BE2C (cell line): ENCODE data around the genes MRPS7, UNC13D, WBP2 and CDK3.

DNA sequence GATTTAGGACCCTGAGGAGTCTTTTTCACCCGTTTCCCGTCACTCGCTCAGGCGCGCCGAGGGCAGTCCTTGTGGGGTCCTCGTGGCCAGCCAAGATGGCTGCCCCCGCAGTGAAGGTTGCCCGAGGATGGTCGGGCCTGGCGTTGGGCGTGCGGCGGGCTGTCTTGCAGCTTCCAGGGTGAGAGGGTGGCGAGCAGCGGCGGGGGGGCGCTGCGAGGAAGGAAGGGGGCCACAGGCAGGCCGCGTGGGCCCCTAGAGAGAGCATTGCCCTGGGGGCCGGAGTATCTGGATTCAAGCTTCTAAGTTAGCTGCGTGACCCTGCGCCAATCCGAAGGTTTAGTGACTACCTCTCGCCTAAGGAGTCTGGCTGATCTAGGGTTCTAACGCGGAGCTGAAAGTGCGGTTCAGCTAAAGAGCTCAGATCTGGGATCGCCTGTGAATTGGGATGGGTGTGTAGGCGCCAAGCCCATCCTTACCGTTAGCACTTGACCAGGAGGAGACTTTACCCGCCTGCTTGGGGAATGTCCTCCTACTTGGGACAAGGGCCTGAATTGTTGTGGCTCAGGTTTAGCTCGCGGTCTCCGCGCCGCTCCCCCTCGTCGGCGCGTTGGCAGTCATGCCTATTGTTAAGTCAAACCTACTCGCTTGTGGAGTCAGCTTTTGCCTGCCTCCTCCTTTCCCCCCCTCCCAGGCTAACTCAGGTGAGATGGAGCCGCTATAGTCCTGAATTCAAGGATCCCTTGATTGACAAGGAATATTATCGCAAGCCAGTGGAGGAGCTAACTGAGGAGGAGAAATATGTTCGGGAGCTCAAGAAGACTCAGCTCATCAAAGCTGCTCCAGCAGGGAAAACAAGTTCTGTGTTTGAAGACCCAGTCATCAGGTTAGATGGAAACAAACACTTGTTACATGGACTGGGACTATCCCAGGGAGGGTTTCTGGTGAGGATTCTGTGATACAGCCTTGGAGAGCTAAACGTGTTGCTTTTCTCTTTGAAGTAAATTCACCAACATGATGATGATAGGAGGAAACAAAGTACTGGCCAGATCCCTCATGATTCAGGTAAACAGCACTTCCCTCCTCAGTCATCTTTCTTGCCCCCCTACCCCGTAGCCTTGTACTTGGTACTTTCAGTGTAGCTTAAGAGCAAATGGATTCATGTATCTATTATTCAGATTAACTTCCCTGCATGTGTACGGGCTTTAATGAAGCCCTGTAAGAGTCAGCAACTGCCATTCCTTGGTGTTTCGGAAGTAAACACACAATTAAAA, at the start of gene MRPS7:
MRPS7 (plus strand) TSS at position 74 of the 1,271 bp plus-strand sequence.
- RRBS: no CpG with 5 or more reads among the region's 50 CpGs

DNA sequence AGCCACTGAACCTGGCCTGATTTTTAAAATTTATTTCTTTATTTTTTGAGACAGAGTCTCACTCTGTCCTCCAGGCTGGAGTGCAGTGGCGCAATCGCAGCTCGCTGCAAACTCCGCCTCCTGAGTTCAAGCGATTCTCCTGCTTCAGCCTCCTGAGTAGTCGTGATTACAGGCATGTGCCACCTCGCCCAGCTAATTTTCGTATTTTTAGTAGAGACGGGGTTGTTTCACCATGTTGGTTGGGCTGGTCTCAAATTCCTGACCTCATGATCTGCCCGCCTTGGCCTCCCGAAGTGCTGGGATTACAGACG, 3.5 kb upstream of the SLC25A19 start:
- RRBS: no CpG with 5 or more reads among the region's 12 CpGs

GRCh38 chr17:75300953-75301983, 12.0 kb upstream of the SLC25A19 start:
- RRBS: no CpG with 5 or more reads among the region's 29 CpGs

- RRBS: no CpG with 5 or more reads among the region's 14 CpGs
Measured at GRCh38 chr17:75313588-75314318, 24.5 kb upstream of the SLC25A19 start.

DNA sequence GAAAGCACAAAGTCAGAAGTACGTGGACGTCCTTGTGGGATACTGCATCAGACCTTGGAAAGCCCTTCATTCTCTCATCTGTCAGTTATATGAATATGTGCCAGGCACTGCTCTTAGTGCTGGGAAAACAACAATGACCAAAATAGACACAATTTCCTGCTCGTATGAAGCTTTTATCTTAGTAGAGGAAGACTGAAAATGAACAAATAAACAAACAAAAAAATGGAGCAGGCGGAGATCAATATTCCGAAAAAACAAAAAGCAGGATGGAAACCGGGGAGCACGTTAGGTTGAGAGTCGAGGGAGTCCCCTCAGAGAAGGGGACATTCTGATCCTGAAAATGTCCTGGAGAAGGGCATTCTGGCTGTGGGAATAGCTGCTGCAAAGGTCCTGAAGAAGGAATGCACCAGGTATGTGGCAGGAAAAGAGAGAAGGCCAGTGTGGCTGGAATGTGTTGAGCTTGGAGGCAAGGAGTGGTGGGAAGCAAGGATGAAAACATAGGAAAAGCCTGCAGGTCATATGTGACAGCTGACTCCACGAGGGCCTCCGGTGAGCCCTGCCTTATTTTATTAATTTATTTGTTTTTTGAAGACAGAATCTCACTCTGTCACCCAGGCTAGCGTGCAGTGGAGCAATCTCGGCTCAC, 15.5 kb upstream of the TMEM94 start:
- RRBS: no CpG with 5 or more reads among the region's 12 CpGs

- RRBS: no CpG with 5 or more reads among the region's 12 CpGs
Measured at GRCh38 chr17:75476236-75477036, 20.0 kb downstream of the TMEM94 start.

DNA sequence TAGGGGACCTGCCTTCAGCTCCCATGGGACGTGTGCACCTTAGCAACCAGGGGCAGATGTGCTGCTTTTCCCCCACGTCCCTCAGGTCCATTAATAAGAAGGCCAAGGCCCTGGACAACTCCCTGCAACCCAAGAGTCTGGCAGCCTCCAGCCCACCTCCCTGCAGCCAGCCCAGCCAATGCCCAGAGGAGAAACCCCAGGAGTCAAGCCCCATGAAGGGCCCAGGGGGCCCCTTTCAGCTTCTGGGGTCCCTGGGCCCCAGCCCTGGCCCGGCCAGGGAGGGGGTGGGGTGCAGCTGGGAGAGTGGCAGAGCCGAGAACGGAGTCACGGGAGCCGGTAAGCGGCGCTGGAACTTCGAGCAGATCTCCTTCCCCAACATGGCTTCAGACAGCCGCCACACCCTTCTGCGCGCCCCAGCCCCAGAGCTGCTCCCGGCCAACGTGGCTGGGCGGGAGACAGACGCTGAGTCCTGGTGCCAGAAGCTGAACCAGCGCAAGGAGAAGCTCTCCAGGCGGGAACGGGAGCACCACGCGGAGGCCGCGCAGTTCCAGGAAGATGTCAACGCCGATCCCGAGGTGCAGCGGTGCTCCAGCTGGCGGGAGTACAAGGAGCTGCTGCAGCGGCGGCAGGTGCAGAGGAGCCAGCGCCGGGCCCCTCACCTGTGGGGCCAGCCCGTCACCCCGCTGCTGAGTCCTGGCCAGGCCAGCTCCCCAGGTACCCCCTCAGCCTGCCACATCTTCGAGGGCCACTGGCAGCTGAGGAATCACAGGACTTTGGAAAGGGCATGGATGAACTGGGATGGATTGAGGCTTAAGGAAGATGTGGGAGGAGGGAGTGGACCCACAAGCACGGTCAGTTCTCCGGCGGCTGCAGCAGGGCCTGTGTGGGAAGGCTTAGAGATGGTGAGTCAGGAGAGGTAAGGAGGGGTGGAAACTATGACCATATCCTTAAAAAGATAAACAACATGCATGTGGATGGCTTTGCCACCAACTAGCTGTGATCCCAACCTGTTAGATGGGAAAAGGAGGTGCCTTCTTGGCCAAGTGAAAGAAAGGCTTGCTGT, 3.5 kb upstream of the LLGL2 start:
- RRBS: 86% methylated on average over 11 of the region's 39 CpGs

GRCh38 chr17:75556981-75557484, 30.6 kb upstream of the MYO15B start:
- RRBS: 37% methylated on average over 2 of the region's 7 CpGs

- RRBS: no CpG with 5 or more reads among the region's 10 CpGs
Measured at GRCh38 chr17:75557485-75557933, 30.1 kb upstream of the MYO15B start.

- RRBS: no CpG with 5 or more reads among the region's 22 CpGs
Measured at GRCh38 chr17:75693365-75694454, 26.6 kb downstream of the SAP30BP start.

DNA sequence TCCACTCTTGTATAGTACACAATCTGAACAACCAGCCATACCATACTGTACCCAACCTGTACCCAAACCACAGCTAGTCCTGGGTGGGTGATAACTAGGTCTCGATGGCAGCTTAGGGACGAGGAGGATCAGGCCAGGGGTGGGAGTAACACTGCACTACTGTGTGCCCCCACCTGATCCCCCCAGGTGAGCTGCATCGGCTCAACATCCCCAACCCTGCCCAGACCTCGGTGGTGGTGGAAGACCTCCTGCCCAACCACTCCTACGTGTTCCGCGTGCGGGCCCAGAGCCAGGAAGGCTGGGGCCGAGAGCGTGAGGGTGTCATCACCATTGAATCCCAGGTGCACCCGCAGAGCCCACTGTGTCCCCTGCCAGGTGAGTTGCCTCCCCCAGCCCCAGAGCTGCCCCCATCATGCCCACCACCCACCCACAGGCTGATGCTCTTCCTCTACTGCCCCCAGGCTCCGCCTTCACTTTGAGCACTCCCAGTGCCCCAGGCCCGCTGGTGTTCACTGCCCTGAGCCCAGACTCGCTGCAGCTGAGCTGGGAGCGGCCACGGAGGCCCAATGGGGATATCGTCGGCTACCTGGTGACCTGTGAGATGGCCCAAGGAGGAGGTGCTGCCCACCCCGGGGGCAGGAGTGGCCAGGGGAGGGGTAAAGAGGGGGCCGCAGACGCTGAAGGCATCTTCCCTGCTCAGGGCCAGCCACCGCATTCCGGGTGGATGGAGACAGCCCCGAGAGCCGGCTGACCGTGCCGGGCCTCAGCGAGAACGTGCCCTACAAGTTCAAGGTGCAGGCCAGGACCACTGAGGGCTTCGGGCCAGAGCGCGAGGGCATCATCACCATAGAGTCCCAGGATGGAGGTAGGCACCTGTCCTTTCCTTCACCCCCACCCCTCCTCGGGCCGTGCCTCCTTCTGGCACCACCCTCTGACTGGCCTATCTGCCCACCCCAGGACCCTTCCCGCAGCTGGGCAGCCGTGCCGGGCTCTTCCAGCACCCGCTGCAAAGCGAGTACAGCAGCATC, 8.4 kb downstream of the GALK1 start:
- RRBS: 83% methylated on average over 6 of the region's 39 CpGs

DNA sequence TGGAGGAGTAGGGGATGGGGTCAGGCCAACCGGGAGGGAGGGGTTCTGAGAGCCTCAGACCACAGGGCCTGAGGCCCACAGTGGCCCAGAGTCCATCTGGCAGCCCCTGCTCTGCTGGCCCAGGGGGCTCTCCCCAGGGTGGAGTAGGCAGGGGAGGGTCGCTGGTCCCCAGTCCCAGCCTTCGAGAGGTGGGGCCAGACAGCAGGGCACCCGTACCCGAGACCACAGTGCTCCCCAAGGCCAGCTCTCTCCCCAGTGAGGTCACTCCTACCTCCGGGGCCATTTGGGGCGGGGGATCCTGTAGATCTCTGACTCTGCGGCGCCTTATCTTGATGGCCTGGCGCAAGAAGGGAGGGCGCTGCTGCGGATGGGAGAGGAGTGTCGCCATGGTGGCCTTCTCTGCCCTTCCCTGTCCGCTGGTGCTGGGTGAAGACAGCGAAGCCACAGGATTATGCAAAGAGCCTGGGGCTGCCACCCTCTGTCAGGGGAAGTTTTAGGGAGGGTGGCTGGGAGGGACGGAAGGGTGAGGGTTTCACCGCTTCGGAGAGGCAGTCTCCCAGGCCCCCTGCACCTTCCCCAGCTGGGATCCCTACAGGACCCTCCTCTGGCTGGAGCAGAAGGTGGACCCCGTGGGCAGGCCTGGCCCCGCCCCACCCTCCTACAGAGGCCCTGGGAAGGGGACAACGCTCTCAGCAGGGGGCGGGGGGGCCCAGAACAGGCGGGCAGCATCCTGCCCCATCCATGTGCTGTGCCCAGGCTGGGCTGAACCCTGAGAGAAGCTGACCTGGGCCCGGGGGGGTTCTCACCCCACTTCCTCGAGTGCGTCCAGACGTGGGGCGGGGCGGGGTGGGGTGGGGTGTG, at the start of gene UNC13D:
UNC13D (minus strand) TSS at position 455 of the 861 bp plus-strand sequence.
- RRBS: no CpG with 5 or more reads among the region's 29 CpGs

DNA sequence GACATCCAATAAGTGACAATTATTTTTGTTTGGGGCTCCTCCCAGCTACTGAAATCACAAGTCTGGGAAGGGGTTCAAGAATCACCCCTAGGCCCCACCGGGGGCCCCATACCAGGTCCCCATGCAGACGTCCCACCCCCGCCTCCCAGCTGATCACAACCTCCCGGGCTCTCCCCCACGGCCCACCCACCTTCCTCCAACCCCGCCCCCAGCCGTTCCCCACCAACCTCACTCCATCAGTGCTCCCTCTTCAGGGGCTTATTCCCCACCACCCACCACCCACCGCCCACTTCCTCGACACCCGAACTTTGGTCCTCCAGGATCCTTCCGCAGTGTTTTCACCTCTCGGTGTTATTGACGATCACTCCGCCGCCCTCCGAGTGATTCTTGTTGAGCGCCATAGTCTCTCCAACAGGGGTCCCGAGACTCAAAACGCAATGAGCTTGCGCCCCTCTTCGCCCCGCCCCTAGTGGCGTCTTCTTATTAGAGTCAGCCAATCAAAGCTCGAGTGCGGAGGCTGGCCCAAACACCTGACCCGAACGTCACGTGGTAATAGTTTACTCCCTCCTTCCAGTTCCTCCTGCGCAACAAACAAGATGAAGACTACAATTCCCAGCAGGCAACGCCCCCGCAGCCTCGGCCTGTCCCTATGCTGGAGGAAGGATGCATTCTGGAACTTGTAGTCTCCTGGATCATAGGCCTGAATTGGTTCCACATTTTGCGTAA, at the start of gene WBP2:
WBP2 (minus strand) TSS at position 439 of the 726 bp plus-strand sequence.
- RRBS: 2% methylated on average over 4 of the region's 33 CpGs

GRCh38 chr17:75855623-75856793, 873 bp upstream of the WBP2 start:
- RRBS: 3% methylated on average over 32 of the region's 66 CpGs

DNA sequence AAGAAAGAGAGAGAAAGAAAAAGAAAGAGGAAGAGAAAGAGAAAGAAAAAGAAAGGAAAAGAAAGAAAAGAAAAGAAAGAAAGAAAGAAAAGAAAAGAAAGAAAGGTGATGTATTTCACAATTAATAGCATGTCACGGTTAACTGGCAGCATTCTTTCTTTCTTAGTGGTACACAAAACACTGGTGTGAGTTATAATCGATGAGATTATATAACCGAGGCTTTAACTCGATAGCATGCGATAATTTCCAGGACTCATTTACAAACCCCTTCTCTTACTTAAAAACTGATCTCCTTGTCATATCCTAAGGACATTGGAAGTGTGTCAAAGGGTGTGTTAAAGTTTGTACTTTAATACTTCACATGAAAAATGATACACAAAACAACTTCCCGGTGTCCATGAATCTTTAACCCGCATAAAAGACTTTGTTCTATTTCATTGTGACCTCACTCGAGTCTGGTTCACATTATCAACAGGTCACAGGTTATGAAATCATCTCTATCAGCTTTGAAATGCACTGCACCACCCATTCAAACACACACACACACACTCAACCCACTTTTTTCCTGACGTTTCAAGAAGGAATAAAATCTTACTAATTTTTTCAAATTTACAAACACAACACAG, 3.0 kb downstream of the ACOX1 start:
- RRBS: no CpG with 5 or more reads among the region's 9 CpGs

DNA sequence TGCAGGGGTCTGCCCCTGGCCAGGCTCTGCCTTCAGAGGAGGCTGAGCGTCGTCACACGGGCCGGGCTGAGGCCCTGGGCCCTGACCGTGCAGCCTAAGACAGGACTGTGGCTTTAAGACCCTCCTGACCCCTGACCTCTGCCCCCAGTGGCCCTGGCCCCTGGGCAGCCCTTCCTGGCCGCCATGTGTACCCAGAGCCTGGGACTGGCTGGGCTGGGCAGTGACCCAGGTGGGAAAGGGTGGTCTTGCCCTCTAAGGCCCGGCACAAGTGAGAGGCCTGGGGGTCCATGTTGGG, at the start of gene CDK3:
CDK3 (plus strand) TSS at position 117 of the 295 bp plus-strand sequence.
- RRBS: no CpG with 5 or more reads among the region's 7 CpGs

- RRBS: no CpG with 5 or more reads among the region's 7 CpGs
Measured at GRCh38 chr17:76055928-76056571, 16.3 kb downstream of the SRP68 start.

GRCh38 chr17:76072866-76073325, 579 bp upstream of the SRP68 start:
- RRBS: 2% methylated on average over 8 of the region's 21 CpGs

DNA sequence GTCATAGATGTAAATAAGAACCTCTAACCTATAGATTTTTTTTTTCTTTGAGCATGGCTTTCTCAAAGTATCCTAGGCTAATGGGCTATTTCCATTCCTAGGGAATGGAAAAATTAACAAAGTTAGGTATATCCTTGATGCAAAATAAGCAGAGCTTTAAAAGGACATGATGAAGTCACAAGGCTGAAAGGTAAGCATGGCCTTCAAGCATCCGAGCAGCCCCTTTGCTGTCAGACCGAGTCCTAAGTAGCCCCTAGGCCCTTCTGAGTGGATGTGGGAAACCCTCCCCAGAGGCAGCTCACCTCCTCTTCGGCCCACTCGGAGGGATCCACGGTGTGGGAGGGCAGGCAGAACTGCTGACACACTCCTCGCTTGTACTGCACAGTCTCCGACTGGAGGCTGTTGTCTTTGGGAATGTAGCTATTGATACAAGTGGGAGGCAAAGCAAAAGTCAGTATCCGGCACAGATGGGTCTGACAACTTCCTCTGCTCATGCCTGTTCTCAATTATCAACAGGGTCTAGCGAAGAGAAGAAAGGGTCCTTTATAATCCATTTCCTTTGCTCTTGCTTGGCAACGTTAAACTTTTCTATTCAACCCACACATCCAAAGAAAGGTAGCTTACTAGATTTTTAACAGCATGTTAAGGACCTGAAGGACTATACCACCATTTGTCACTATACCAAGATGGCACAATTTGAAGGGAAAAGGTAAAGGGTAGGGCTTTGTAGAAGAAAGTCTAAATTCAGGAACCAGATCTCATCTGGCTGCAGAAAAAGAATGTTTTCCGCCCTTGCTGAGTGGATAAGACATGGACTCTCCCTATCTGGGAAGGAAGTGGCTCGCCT, 25.9 kb upstream of the FOXJ1 start:
- RRBS: no CpG with 5 or more reads among the region's 12 CpGs

DNA sequence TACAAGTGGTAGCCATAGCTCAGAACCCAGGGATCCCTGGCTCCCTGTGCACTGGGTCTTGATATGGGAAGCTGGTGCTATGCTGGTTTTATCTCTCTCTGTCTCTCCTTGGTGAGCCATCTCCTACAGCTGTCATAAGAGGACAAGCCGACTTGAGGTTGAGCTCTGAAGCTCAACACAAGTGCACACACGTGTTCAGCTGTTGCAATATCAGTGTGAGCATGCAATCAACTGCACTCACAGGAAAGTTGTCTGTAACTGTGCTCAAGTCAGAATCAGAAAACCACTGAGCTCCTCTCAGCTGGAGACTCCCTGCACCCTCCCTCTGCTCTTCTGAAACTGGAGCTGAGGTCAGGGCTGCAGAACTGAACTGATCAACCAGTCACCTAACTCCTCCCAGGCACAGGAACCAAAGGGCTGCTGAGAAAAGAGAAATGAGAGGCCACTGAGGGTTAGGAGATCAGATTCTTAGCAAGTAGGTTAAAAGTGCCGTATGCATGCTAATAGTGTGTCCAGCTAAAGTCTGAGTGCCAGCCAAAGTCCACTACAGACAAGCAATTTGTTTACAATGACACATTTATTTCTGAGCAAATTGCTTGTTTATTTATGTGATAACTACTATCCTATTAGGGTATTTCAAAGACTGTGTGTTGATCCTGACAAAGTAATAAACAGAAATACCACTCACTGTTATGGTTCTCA, 6.2 kb upstream of the RNF157 start:
- RRBS: no CpG with 5 or more reads among the region's 3 CpGs